ENCODE results near the gene SNORC.

DNA sequence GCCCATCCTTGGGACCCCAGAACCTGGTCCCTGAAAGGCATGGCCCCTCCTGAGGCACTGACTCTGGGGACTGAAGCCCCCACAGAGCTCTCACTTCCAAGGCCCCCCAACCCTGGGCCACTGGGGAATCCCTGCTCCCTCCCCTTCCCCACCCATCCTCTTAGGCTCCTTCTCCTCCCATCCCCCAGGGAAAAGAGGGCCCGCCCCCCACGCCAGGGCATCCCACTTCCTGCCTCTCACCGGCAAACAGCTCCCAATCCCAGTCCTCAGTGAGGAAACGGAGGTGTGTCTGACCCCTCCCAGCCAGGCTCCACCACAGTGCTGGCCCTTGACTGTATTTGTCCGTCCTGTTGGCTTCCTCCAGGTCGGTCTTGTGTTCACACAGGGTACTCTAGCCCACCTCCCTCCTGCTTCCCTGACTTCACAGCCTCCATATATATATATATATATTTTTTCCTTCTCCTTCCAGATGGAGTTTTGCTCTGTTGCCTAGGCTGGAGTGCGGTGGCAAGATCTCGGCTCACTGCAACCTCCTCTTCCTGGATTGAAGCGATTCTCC lies 34.9 kb upstream of the PTMA start:
- PRO-cap = no peak

DNA sequence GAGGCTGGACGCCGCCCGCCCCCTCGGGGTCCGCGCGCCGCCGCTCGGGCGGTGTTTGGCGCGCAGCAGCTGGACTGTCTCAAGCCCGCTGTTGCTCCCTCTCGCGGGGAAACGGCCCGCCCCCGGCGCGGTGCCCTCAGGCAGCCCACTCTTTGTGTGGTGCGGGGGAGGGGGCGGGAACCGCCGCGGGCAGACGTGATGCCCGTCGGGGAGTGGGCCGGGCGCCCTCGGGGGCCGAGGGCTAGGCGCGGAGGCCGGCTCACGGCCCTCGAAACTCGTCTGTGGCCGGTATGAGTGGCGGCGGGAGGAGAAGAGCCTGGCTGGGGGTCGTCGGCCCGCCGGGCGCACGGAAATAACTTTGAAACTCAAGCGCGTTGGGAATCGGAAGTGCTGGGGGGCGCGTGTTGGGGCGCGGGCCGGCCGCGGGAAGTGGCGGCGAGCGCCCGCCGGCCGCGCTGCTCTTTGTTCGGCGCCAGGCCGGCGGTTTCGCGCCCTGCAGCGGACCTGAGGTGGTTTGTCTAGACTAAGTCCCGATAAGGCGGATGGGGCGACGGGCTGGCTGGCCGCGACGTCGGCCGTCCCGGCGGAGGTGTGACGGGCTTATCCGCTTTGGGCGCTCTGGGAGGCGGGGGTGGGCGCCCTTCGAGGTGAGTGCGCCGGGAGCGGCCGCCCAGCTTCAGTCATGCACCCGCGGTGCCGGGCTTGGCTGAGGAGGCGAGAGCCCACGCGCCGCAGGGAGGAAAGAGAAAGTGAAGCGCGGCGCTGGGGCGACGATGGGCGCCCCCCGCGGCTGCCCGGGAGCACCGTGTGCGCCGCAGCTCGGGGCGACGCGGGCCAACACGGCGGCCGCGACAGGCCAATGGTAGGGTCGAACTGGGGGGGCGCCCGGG lies 674 bp downstream of the PTMA start:
- PRO-cap = no peak

DNA sequence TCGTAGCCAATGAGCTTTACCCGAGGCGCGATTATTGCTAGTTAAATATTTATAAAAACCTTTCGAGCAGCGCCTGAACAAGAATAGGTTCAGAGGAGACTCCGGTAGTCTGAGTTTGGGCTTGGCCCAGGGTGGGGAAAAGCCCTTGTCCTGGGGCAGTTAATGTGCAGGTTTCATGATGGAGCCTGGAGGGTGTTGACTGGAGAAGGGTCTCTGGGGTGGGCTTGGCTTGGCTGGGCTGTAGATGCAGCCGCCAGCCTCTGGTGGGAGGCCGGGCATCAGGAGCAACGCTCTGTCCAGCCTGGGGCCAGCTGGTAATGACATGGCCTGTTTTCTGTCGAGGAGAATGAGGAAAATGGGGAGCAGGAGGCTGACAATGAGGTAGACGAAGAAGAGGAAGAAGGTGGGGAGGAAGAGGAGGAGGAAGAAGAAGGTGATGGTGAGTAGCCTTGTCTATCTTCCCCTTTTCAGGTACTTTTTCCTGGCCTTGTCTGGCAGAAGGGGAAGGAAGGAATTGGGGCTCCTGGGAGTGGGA lies 3.3 kb downstream of the PTMA start:
- PRO-cap = no peak

- PRO-cap = no peak
These were observed 53.1 kb downstream of the DIS3L2 start for GRCh38 chr2:232014631-232015028.

DNA sequence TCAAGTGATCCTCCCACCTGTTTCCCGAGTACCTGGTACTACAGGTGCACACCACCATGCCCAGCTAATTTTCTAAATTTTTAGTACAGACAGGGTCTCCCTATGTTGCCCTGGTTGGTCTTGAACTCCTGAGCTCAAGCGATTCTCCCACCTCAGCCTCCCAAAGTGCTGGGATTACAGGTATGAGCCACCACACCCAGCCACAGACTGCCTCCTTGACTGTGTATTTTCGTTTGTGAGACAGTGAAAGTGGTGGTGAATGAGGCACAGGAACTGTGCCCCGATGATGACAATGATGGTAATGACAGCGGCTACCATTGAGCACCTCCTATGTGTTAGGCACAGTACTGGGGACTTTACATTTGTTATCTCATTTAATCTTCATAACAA lies 77.8 kb upstream of the ALPP start:
- PRO-cap = no peak

- PRO-cap = no peak
These were observed 77.4 kb upstream of the ALPP start for GRCh38 chr2:232301142-232301559.

DNA sequence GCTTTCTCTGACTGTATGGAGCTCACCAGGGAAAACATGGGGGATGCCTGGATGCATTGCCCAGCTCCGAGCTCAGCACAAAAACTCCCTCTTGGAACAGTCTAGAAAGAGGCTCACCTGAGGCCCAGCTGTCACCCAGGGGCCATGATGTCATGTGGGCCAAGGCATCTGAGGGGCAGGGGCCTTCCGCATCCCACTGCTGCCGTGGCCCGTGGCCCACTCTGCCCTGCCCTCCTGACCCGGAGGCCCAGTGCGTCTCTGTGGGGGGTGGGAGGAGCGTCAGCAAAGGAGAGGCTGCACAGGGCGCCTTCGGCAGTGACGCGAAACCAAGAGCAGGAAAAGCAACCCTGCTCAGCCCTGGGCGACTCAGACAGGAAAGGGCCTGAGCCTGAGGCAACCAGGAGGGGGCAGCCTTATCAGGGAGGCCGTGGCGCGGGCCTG lies 57.2 kb upstream of the ALPP start:
- PRO-cap = no peak

DNA sequence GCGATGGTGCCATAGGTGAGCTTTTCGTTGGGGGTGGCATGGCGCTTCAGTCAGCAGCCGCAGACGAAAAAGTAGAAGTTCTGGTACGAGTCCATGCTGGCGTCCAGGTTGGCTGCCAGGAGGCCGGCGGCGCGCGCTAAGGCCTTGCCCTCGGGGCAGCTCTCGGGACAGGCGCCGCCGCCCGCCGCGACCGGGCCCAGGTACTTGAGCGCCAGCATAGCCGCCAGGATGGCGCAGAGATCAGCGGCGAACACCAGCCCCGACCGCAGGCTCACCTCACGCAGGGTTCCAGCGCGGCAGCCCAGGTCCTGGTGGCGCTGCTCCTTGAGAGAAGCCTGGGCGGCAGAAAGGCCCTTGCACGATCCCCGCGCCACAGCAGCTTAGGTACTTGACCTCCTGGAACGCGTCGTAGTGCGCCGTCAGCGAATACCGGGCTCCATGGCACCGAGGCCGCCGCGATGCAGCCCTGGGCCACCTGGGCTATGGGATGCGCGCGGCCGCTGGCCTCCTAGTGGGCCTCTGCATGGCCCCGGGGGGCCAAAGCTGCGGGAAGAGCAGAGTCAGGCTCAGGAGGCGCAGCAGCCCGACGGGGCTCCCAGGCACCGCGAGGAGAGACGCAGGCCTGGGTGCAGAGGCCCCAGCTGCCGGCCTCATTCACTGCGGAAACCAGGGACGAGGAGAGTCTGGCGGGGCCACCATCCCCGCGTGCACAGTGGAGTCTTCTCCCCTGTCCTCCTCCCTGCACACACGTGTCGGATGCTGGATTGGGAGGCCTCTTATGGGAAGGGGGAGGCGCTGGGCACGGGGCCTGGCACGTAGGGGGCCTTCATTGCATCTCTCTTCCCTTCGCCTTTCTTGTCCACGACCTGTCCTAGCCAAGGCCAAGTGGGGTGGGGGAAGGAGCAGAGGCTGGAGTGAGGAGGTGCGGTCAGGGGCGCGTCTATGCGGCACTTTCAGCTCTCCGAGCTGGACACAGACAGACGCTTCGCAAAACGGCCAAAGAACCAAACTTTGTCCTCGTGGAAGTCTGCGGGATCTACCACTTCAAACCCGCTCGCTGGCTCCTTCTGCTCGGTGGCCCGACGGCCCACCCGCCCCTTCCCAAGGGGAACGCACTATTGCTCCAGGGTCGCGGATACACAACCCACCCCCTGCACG lies 13.1 kb downstream of the ALPG start:
- PRO-cap = no peak

- PRO-cap = no peak
These were observed 12.9 kb upstream of the ECEL1 start for GRCh38 chr2:232500659-232500858.

GRCh38 chr2:232501599-232502059 lies 14.0 kb upstream of the ECEL1 start:
- PRO-cap = no peak

- PRO-cap = no peak
These were observed 4.6 kb upstream of the EFHD1 start for GRCh38 chr2:232628485-232629522.

GRCh38 chr2:232632744-232633387 lies 538 bp upstream of the EFHD1 start:
- PRO-cap = no peak

GRCh38 chr2:232773763-232774259 lies 2.6 kb downstream of the KCNJ13 start:
- PRO-cap = no peak

DNA sequence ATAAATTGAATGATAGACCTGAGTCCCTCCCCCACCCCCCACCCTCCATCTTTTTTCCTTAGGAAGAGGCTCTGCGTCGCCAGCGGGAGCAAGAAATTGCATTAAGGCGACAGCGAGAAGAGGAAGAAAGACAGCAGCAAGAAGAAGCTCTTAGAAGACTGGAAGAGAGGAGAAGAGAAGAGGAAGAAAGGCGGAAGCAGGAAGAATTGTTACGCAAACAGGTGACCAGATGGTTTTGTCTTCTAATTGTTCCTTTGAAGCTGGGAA lies 43.3 kb upstream of the KCNJ13 start:
- PRO-cap = no peak

GRCh38 chr2:232832581-232833222 lies 37.4 kb upstream of the SNORC start:
- PRO-cap = no peak

DNA sequence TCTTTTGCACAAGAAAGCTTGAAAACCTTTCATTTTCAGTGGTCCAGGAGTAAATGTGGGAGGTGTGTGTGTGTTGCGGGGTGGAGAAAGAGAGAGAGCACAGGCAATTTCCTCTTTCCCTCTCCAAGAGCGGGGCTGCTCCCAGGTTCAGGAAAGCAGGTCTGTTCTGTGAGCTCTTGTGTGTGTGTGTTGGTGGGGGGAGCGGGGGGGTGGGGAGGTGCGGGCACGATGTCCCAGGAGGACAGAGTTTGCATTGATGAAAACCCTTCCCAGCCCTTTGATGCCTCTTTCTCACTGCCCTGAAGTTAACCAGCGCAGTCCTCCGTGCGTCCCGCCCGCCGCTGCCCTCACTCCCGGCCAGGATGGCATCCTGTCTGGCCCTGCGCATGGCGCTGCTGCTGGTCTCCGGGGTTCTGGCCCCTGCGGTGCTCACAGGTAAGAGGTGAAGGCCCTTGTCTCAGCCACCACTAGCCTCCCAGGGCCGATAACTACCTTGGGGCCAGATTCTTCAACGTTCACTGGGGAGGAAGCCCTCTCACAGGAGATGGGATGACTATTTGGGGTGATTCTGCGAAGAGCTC lies at the start of gene SNORC:
TSS of gene SNORC (plus strand) at position 285 of the 581 bp plus-strand sequence.
- PRO-cap = no peak

GRCh38 chr2:232872046-232872738 lies 2.1 kb downstream of the SNORC start:
- PRO-cap = no peak

- PRO-cap = no peak
These were observed 16.8 kb downstream of the INPP5D start for GRCh38 chr2:233076991-233077353.

- PRO-cap = no peak
These were observed 746 bp downstream of the DGKD start for GRCh38 chr2:233354647-233355833.

GRCh38 chr2:233421988-233422694 lies 67.8 kb downstream of the DGKD start:
- PRO-cap = no peak